ENCODE measurements around a stretch of chr10.

GRCh38 chr10:68573521-68574325 is 13.6 kb downstream of the TET1 start:
- PRO-cap, 4 experiments: no peak in any of the 4 experiments
- RAMPAGE, long total RNA, 2 experiments: no peak in any of the 2 experiments

DNA sequence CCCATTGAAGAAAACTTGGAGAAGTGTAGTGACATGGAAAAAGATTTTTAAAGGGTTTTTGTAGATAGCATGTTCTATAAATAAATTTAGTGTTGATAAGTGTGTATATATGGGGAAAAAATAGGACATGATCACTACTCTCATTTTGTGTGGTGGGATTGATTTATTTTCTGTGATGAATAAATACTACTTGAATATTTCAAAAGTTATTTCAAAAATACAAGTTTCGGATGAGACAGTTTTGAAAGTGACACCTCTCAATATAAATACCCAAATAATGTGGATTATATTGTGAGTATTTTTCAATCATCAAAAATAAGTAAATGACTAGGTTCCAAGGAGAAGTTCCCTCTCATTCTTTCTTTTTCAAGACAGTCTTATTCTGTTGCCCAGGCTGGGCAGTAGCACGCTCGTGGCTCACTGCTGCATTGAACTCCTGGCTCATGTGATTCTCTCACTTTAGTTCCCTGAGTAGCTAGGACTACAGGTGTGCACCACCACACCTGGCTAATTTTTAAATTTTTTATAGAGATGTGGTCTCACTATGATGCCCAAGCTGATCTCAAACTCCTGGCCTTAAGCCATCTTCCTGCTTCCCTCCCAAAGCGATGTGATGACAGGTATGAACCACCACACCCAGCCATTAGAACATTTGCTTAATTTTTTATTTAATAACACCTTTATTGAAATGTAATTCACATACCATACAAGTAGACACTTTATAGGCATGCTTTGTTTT is 47.3 kb upstream of the STOX1 start:
- PRO-cap, 4 experiments: no peak in any of the 4 experiments
- RAMPAGE, long total RNA, 2 experiments: no peak in any of the 2 experiments

- PRO-cap, 4 experiments: no peak in any of the 4 experiments
- RAMPAGE, long total RNA, 2 experiments: no peak in any of the 2 experiments
Observed at GRCh38 chr10:68828047-68828673, 829 bp downstream of the STOX1 start.

GRCh38 chr10:68876823-68877336 is 24.2 kb upstream of the DDX50 start:
- PRO-cap, 4 experiments: no peak in any of the 4 experiments
- RAMPAGE, long total RNA, 2 experiments: no peak in any of the 2 experiments

GRCh38 chr10:69051229-69051843 is 36.6 kb upstream of the SRGN start:
- PRO-cap, 4 experiments: peak in 4 of 4 experiments; most common minus-strand start chr10:69051404 (in 4)
- RAMPAGE, long total RNA, 2 experiments: no peak in any of the 2 experiments

- PRO-cap, 4 experiments: peak in 1 of 4 experiments; most common plus-strand start chr10:69222953 (in 1); most common minus-strand start chr10:69222791 (in 1)
- RAMPAGE, long total RNA, 2 experiments: no peak in any of the 2 experiments
Observed at GRCh38 chr10:69222232-69223101, 2.3 kb downstream of the HKDC1 start.

GRCh38 chr10:69315523-69316109 is 3.0 kb upstream of the HK1 start:
- PRO-cap, 4 experiments: no peak in any of the 4 experiments
- RAMPAGE, long total RNA, 2 experiments: no peak in any of the 2 experiments

DNA sequence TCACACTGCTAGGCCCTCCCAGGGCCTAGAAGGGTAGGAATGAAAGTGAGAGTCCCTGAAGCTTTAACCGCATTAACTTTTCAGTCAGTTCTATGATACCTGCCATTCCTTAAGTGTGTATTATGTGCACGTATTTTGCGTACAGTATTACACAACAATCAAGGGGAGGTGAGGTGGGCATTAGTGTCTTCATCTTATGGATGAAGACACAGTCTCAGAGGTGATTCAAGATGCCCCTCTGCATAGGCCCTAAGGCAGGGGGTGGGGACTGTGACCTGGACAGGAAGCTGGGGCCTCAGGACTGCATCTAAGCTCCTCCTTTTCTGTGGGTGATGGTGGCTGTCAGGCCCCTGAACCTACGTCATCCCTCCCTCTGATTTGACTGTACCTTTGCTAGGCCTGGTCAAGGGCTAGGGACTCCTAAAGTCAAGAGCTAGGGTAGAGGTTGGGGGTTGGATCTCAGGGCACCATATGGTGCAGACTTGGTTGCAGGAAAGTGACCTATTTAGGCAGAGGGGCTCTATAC is 1.5 kb upstream of the HK1 start:
- PRO-cap, 4 experiments: no peak in any of the 4 experiments
- RAMPAGE, long total RNA, 2 experiments: no peak in any of the 2 experiments

DNA sequence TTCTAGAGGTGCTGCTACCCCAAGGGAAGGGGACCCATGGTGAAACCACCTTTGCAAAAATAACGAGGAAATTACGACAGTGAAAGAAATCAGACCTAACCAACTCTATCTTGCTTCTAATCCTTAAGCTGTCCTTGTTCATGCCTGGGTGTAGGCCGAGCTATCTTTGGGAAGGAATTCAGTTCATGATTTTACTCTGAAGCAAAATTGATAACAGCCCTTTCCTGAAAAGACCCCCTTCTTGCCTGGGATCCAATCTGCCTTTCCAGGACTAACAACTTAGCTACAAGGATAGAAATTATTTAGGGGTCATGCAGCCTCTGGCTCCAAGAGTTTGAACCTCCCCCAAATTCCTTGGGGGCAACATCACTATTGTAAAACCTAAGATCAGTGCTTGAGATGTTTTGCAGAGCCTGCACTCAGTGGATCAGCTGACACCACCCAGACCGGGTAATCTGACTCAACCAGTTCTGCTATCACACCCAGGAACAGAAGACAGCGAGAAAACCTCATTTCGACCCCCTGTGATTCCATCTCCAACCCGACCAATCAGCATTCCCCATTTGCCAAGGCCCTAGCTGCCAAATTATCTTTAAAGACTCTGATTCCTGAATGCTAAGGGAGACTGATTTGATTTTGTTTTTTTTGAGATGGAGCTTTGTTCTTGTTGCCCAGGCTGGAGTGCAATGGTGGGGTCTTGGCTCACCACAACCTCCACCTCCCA is 5.4 kb downstream of the TACR2 start:
- PRO-cap, 4 experiments: no peak in any of the 4 experiments
- RAMPAGE, long total RNA, 2 experiments: no peak in any of the 2 experiments

DNA sequence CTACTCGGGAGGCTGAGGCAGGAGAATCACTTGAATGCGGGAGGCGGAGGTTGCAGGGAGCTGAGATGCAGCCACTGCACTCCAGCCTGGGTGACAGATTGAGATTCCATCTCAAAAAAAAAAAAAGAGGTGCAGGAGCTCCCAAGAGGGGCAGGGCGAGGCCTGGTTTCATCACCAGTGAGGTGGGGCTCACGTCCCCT is 4.1 kb upstream of the TACR2 start:
- PRO-cap, 4 experiments: no peak in any of the 4 experiments
- RAMPAGE, long total RNA, 2 experiments: no peak in any of the 2 experiments

DNA sequence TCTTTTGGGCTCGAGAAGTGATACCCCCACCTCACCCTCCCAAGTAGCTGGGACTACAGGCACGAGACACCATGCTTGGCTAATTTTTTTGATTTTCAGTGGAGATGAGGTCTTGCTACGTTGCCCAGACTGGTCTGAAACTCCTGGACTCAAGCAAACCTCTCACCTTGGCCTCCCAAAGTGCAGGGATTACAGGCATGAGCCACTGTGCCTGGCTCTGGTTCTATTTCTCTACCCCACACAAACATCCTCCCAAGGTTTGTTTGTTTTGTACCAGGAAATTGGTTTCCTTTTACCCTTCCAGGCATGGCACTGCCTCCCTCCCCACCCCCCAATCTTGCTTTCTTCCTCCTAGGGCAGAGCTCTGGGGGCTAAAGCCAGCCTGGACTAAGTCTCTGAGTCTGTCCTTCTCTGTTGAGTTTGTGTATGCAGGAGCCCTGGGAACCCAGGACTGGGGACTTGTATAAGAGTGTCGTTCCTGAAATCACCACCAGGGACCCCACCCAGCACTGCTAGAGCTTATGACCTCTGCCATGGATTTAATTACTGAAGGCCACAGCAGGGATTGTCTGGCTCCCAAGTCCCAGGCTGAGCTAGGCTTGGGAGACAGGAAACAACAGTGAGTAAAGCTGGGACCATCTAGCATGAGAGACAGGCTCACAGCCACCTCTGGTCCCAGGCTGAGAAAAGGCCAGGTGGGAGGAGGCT is 1.6 kb upstream of the TSPAN15 start:
- PRO-cap, 4 experiments: no peak in any of the 4 experiments
- RAMPAGE, long total RNA, 2 experiments: no peak in any of the 2 experiments

- PRO-cap, 4 experiments: no peak in any of the 4 experiments
- RAMPAGE, long total RNA, 2 experiments: no peak in any of the 2 experiments
Observed at GRCh38 chr10:69455352-69455753, 4.1 kb downstream of the TSPAN15 start.

GRCh38 chr10:69458302-69459133 is 7.3 kb downstream of the TSPAN15 start:
- PRO-cap, 4 experiments: no peak in any of the 4 experiments
- RAMPAGE, long total RNA, 2 experiments: no peak in any of the 2 experiments

DNA sequence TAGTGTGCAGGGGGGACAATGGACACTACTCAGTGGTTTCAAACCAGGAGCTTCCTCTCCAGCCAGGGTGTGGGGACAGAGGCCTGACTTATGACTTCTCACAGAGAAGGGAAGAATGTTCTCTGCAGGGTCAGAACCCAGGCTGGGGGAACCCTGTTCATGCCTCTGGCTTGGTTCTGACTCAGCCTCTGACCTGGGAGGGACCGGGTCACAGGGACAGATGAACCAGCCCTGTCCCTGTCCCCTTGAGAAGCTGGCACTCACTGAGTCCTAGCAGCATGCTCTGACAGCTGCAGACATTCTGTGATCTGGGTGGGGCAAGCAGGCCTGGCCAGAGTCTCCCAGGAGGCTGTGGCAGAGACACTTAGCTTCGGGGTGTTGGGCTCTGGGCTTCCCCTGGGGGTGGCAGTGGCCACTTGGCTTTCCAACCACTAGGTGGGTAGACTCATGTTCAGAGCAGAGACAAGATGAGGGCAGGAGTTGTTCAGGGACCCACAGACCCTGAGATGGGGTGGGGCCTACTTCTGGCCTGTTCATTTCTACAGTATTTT is 13.6 kb downstream of the TSPAN15 start:
- PRO-cap, 4 experiments: peak in 1 of 4 experiments; most common plus-strand start position 295 of the sequence (in 1)
- RAMPAGE, long total RNA, 2 experiments: no peak in any of the 2 experiments

GRCh38 chr10:69507755-69508187 is 56.5 kb downstream of the TSPAN15 start:
- PRO-cap, 4 experiments: no peak in any of the 4 experiments
- RAMPAGE, long total RNA, 2 experiments: no peak in any of the 2 experiments

DNA sequence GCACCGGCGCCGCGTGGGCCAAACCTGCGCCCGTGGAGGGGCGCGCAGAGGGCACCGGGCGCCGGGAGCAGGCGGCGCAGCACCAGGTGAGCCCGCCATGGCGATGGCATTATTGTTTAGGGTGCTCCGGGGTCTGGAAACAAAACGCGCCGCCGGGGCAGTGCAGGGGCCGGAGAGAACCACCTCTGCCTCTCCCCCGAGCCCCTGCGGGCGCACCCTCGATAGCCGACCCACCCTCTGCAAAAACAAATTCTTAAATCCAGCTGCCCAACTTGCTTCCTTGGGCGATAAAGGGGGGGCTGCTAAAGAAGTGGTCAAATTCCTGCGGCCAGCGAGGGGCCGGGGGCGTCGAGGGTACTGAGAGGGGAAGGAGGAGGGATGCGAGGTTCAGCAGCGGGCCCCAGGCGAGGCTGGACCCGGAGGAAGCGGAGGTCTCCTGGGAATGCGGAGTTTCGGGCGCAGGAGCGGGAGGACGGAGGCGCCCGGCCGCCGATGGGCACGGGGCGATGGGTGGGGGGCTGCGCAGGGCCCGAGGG is 337 bp downstream of the MACROH2A2 start:
- PRO-cap, 4 experiments: no peak in any of the 4 experiments
- RAMPAGE, long total RNA, 2 experiments: no peak in any of the 2 experiments

DNA sequence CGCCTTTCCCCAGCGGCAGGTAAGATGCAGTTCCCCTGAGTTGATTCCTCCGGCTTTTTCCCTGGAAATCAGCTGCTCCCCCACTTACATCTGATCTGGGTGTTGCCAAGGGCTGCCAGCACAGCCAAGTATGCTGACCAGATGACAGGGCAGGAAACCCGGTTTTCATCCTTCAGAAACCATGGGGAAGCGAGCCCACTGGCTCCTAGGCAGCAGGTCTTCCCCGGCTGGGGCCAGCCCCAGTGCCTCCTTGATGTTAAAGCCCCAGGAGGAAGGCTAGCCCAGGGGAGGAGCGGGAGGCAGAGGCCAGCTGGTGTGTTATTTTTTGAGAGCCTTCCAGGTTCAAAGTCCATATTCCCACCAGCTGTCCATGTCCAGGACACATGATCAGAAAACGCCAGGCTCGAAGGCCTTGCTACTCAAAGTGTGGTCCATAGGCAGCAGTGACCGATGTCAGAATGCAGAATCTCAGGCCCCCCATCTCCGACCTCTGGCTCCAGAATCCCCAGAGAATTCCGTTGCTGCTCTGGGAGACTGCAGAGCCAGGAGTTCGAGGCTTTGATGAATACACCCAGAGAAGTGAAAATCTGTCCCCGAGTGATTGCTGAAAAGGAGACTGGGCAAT is 23.3 kb downstream of the AIFM2 start:
- PRO-cap, 4 experiments: peak in 3 of 4 experiments; most common plus-strand start position 390 of the sequence (in 1); most common minus-strand start position 229 of the sequence (in 1)
- RAMPAGE, long total RNA, 2 experiments: start-site peak on the minus strand in 2 of 2 experiments, centred at positions 252 to 283 of the sequence, 7 to 10 reads per replicate

- PRO-cap, 4 experiments: no peak in any of the 4 experiments
- RAMPAGE, long total RNA, 2 experiments: no peak in any of the 2 experiments
Observed at GRCh38 chr10:70139414-70140279, 6.9 kb downstream of the TYSND1 start.

DNA sequence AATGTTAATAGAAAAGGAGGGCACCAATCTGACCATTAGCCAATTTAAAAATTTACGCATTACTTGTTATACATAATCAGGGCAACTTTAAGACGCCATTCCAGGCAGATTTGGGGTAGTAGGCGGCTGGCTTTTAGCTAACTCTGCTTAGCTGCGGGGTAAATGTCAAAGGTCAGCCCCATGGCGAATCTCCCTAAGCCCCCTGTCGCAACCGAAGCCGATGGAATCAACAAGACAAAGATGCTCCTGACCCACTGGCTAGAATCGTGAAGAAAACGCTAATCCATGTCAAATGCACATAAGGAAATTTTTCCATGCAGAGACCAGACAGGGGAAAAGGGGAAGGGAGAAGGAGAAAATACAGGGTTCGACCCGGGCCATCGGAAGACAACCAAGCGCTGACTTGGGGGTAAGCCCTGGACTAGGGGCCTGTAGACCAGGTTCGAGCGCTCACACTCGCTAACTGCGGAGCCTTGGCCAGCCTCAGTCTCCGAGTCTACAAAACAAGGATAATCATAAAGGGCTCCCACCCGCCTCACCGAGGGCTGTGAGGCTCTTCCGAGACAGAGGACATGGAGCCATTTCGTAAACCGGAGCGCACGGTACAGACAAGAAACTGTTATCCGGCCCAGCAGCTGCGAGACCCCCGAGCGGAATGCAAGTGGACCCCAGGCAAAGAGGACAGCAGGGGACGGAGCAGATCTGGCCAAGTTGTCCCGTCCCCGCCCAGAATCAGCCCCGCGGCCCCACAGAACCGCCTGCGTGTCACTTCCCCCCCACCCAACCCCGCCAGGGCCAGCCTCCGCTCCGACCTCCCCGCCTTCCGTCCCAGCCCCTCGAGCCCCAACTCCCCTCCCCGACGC is 548 bp downstream of the SAR1A start:
- PRO-cap, 4 experiments: peak in 1 of 4 experiments; most common minus-strand start position 704 of the sequence (in 1)
- RAMPAGE, long total RNA, 2 experiments: no peak in any of the 2 experiments

DNA sequence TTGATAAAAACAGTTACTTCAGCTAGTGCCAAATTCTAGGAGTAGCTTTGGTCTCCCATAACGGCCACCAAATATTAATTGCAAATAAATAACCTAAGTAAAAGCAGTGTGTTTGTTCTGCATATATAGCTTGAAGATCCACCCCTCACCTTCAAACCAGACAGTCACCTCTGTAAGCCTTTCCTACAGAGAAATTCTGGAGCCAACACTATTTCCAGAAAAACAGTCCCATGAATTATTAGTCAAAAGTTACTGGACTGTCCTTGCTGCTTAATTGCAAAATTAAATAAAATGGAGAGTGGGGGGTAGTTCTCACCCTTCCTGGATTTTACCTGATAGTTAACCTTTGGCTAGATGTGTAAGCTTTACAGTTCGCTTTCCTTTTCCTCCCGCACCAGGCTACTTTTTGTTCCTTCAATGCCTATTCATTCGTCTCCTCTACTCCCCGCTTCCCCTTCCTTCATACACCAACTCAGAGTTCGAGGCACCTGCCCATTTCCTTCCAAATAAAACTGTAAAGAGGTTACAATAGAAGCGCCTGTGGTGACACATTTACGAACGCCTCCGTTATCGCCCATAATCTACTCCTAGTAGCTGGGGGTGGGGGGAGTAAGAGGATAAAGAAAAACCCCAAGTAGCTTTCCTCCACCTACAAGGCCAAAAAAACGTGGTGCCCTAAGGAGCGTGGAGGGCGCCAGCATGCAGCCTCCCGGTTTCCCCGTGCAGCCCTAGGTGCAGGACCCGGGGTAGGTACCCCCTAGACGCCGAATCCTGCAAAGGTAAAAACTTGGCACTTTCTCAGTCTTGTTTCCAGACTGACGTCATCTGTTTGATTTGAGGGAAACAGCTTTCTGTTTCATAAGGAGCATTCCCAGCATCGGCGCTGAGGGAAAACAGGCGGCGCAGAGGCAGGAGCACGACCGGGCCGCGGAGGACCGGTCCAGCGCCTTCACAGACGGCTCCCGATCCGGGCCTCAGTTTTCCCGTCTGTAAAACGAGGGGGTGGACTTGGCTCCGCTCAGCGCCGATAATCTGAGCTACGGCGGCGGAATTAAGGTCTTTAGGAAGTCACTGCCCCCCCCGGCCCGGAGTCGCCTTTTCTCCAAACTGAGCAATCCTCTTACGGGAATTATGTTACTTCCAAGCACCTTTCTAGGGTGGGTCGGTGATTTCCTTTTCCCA is 1.1 kb downstream of the PPA1 start:
- PRO-cap, 4 experiments: peak in 4 of 4 experiments; most common plus-strand start position 886 of the sequence (in 4); most common minus-strand start position 773 of the sequence (in 3)
- RAMPAGE, long total RNA, 2 experiments: no peak in any of the 2 experiments